ENCODE data around the genes SMO, CPA4 and CPA1.

- RRBS, result no CpG with 5 or more reads among the region's 2 CpGs
Measured at GRCh38 chr7:128844331-128844683, 14.1 kb downstream of the FLNC start.

- RRBS, result no CpG with 5 or more reads among the region's 13 CpGs
Measured at GRCh38 chr7:128902845-128903675, 7.4 kb downstream of the KCP start.

GRCh38 chr7:129137184-129137734 lies 7.2 kb upstream of the TSPAN33 start:
- RRBS, result no CpG with 5 or more reads among the region's 2 CpGs

- RRBS, result 3% methylated on average over 27 of the region's 53 CpGs
Measured at GRCh38 chr7:129188234-129188884, at the start of gene SMO. Gene SMO, plus strand, starts transcription at chr7:129188633.

- RRBS, result 1% methylated on average over 51 of the region's 89 CpGs
Measured at GRCh38 chr7:129188885-129189860, 740 bp downstream of the SMO start.

GRCh38 chr7:129203204-129203830 lies 14.9 kb downstream of the SMO start:
- RRBS, result 68% methylated on average over 4 of the region's 14 CpGs

DNA sequence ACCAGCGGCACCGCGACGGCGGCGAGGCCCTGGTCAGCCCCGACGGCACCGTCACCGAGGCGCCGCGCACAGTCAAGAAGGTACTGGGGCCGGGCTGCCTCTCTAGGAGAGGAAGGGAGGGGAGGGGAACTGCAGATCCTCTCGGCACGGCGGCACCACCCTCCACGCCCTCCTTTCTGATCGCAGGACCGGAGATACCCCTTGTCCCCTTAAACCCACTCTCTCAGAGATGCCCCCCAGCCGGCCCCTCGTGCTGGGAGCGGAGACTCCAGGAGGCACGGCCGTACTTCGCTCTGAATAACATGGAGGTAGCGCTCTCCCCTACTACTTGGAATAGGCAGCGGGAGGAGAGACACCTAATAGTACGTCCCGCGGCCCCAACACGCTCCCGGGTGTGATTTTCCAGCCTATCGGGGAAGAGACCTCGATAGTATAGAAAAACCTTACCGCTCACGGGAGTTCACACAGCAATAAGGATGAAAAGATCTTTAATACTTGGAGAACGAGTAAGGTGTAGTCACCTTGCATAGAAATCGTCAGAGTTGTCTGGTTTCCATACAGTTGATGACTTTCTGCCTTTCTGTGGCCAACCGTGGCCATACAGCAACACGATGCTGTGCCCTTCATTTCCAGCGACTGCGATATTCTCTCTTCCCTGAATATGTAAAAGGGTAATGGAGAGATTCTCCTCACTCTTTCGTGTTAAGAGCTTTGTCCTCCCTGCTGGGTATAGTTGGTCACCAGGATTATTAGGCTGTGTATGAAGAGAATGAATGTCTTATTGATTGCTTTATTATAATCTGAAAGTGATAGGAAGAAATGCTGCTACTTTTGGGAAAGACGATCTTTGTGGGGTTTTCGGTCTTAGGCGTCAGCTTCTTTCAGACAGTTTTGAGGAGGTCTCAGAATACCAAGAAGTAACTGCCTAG lies 794 bp downstream of the AHCYL2 start:
- RRBS, result 1% methylated on average over 4 of the region's 47 CpGs

DNA sequence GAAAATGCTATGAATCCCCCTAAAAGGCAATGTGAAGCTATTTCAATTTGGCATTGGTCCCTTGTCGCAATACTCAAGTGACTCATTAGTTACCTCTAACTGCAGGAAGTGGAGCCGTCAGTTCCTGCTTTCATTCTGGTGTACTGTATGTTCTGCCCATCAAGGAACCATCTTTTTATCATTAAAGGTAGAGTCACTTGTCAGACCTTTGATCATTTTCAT lies 56.9 kb upstream of the STRIP2 start:
- RRBS, result no CpG with 5 or more reads among the region's 2 CpGs

GRCh38 chr7:129440269-129440644 lies 6.0 kb downstream of the STRIP2 start:
- RRBS, result no CpG with 5 or more reads among the region's 2 CpGs

DNA sequence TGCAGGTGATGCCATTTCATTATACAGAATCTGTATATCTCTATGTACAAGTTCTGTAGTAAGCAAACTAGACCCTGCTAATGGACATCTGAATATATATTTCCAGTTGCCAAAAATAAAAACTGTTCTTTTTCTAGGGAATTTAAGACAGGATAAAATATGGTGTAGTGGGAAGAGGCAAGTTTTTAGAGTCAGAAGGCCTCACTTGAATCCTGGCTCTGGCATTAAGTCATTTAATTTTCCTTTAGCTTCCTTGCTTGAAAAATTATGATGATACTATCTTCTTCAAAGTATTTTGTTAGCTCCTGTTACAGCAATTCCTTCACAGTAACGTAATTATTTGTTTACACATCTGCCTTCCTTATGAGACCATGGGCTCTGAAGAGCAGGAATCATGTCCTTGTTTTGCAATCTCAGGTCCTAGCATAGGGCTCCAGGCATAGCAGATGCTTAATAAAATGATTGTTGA lies 25.3 kb downstream of the KLHDC10 start:
- RRBS, result no CpG with 5 or more reads among the region's 1 CpG

- RRBS, result no CpG with 5 or more reads among the region's 3 CpGs
Measured at GRCh38 chr7:130122042-130122576, 51.8 kb downstream of the KLHDC10 start.

GRCh38 chr7:130132095-130133369 lies 62.2 kb downstream of the KLHDC10 start:
- RRBS, result no CpG with 5 or more reads among the region's 17 CpGs

DNA sequence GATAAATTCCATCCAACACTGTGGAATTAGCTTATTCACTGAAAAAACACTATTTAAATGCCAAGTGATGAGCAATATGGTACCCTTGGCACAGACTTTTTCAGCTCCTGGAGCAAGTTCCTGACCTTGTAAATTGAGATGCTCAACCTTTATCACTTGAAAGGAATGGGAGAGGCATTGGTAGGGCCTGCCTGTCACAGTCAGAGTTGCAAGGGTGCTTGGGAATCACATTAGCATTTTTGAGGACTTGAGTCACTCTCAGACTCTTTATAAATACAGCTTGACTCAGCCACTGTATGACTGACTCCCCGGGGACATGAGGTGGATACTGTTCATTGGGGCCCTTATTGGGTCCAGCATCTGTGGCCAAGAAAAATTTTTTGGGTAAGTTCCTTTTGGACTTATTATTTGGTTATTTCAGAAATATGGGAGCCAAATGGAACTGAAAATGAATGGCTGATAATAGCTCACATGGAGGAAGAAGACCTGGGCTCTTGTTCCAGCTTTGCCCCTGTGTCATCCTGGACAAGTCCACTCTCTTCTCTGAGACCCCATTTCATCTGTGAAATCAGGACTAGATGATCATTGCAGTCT lies at the start of gene CPA4:
Gene CPA4 (plus strand): TSS at position 297 of the 594 bp plus-strand sequence.
- RRBS, result no CpG with 5 or more reads among the region's 1 CpG

DNA sequence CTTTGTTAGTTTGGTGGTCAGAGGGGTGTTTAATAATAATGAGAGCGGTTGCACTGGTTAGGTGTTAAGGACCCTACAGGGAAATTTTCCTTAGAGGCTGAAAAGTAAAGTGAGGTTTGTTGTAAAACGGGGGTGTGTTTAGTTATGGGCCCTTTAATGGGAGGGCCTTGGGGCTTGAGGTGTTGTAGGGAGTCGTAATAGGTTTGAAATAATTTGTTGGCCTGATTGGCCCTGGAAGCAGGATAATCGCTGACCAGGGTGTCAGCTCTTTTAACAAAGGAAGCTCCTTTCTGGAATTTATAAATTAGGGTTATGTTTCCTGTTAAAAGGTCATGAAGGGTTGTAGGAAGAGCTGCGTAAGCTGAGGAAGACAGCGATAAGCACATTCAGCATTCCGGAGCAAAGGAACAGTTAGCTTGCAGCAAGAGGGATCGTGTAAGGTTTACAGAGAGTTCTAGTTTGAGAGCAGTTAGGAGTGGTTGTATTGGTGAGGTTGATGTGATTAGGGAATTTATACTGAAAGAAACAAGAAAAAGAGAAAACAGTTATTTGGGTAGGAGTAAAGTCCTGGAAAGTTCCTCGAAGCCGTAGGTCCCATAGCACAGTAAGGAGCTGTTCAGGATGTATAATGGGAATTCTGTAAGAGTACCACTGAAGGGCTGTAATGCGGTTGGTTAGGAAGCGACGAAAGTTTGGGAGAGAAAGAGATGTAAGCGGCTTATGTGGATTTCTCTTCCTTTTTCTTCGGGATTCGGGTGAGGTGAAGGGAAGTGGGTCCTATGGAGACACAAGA lies 21.4 kb downstream of the CPA4 start:
- RRBS, result no CpG with 5 or more reads among the region's 16 CpGs

DNA sequence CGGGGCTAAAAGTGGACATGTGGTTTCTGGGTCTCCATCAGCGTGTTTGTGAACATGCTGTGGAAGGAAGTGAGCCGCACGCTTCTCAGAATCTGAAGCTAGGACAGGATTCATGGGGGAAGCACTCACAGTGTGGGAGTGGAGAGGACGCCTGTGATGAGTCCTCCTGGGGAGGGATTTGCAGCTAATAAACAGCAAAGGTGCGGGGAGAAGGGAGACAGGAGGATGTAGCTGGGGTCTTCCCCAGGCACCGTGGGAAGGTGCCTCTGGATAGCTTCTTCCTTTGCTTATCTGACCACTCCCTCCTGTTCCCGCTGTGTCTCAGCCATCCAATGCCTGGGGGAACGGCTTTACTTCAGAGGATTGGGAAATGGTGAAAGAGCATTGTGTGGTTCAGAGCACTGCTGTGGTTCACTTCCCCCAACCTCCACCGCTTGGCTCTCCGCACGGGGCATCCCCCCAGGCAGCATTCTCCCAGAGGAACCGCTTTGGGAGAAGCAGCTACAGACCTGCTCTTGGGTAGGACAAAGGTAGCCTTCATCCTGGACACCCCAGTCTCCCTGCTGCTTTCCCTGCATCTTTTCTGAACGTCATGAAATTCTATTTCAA lies 5.7 kb downstream of the CPA5 start:
- RRBS, result no CpG with 5 or more reads among the region's 14 CpGs

DNA sequence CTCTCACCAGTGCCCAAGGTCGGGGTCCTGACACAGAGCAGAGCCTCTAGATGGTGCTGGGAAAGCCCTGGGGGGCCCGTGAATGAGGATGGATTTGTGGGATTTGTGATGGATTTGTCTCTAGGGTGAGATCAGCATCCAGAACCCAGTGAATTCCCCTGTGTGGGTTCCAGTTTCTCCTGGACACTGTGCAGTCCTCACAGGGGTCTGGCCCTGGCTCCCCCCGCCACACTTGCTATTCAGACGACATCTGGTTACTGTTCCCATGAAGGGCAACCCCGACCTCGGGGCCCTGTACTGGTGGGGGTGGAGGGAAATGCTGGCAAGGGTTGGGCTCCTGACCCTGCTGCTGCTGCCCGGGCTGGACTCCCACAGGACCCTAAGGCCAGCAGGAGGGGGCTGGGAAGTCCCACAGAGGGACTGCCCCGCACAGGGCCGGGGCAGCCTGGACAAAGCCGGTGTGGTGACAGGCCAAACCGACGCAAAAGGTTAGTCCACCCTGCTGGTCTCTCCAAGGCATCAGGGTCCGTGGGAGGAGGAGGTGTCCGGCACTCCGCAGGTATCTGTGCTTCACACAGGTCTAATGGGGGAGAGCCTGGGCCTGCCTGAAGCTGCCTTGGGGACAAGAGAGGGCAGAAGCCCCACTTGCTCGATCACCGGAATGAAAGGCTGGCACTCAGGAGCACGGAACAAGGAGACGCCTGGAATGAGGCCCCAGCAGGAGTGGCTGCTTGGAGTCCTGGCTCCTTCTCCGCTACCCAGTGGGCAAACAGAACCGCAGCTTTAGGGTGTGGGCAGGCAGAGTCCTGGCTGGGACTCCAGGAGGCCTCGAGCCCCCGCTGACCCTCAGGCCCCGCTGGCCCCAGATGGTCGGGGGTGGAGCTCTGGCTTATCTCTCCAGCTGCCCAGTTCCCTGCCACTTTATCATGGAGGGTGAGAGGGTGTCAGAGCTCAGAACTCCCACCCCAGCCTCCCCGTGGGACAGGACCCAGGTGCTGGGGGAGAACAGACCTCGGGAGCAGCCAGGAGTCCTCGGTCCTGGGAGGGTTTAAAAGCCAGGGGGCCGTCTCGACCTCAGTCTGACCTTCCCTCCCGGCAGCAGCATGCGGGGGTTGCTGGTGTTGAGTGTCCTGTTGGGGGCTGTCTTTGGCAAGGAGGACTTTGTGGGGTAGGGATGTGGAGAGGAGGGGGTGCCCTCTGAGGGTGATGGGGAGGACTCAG lies at the start of gene CPA1:
Gene CPA1 (plus strand): TSS at position 1,077 of the 1,221 bp plus-strand sequence.
- RRBS, result 64% methylated on average over 11 of the region's 32 CpGs

GRCh38 chr7:130380961-130381267 lies 620 bp downstream of the CPA1 start:
- RRBS, result no CpG with 5 or more reads among the region's 4 CpGs

DNA sequence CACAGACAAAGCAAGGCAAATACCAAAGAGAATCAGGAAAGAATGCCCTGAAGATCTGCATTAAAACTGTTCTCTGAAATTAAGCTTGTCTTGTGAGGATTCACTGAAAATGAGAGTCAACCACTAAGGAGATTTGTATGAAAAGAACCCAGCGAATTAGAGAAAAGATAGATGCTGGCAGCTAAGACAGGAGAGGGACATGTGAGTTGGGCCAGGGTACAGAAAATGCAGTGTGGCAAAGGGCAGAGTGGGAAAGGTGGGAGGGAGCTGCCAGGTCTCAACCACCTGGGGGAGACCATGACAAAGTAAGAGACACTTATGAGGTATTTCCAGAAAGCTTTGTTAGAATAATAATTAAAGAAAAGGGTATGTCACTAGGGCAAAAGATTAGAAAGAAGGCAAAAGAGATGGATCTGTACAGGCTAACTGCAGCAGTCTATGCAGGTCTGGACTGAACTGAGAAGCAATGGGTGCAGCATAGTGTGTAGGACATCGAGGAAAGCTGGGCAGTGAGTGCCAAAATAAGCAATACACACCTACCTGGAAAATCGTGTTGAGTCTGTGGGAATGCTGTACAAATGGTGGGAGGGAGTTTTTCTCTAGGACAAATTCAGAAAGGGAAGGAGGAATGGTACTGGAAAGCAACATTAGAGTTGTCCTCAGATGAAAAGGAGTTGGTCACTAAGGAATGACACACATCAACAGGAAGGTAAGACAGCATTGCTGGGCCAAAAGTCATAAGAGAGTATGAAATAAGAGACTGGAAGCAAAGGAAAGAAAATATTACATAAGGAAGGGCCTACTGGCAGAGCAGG lies 19.2 kb downstream of the MEST start:
- RRBS, result no CpG with 5 or more reads among the region's 3 CpGs

DNA sequence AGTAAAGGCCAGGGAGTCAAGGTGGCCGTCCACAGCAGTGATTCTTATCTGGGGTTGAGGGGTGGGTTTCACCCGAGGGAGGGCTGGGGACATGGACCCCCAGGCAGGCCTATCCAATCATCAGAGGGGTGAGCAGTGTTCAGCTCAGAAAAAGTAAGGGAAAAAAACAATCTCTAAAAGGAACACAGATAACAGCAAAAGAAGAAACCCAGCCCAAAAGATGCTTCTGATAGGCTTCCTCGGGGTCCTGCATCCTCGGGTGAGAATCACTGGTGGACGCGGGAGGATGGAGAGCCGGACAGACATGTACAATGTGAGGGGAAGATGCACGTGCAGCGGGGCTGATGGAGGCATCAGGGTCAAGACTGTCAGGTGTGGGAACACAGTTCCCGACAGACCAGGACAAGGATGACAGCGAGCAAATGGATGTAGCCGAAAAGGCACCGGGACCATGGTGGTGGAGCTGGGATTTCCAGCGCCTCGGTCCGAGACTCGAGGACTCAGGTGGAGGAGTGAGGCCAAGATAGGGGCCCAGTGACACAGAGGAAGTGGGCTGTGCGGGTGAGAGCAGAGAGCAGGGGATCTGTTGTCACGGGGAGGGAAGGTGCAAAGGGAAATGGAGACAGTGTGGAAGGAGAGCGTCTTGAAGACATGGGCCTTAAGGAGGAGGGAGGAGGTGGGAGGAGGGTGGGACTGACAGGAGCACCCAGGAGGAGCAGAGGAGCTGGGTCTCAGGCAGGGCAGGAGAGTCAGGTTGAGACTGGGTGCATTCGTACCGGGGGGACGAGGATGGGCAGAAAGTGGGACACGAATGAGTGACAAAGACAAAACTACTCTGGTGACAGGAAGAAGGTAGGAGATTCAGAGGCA lies 44.7 kb downstream of the MEST start:
- RRBS, result no CpG with 5 or more reads among the region's 24 CpGs

- RRBS, result no CpG with 5 or more reads among the region's 8 CpGs
Measured at GRCh38 chr7:130875020-130875708, 141.2 kb upstream of the KLF14 start.

Data from AG10803 (cell line).